Osteoblast (primary cell): ENCODE results near the gene AKR1C2.

GRCh38 chr10:4826411-4827151 is 574 bp downstream of the AKR1E2 start:
- CAGE, long polyA plus RNA, result no peak
- RRBS, result 2% methylated on average over 13 of the region's 44 CpGs

- CAGE, long polyA plus RNA, result no peak
- RRBS, result no CpG with 5 or more reads among the region's 12 CpGs
Measured at GRCh38 chr10:4849417-4850105, 23.6 kb downstream of the AKR1E2 start.

GRCh38 chr10:4868036-4868825 is 42.2 kb downstream of the AKR1E2 start:
- CAGE, long polyA plus RNA, result no peak
- RRBS, result no CpG with 5 or more reads among the region's 4 CpGs

DNA sequence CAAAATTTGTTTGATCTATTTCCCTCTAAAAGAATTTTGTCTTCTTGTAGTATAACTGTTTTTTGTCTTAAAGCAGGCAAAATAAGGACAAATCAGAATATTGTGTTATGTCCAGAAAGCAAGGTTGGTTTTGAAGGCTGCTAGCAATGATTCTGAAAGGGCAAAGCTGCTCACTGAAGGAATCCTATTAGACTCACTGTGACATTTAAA is 61.1 kb upstream of the AKR1C1 start:
- CAGE, long polyA plus RNA, result no peak

- CAGE, long polyA plus RNA, result no peak
- RRBS, result no CpG with 5 or more reads among the region's 1 CpG
Measured at GRCh38 chr10:4957297-4957496, 6.0 kb upstream of the AKR1C1 start.

GRCh38 chr10:5003416-5004089 is at the start of gene AKR1C2:
AKR1C2 (minus strand) TSS chr10:5003857.
- CAGE, long polyA plus RNA, result start-site peak on the minus strand at chr10:5003856-5003864, 149 and 106 reads in 2 replicates
- RRBS, result no CpG with 5 or more reads among the region's 8 CpGs

DNA sequence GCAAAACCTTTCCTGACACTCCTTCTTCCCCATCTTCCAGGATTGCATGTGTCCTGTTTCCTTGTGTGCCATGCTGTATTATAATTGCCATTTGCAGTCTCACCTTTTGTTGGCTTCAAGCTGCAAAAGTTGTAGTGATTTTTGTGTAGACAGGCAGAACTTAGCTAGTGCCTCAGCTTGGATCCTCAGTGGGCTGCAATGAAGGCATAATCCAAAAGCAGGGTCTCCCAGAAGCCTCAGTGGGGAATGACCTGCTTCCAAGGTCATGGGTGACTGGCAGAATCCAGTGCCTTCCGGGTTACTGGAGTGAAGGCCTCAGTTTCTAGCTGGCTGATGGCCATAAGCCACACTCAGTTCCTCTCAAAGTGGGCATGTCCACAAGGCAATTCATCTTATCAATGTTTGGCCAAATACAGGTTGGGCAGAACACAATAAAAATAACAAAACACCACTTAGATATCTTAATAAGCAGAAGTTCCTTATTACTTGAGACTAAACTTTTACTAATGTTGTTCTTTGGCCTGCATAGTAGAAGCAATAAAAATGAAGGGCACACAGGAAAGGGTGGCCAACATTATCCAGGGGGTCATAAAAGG is 19.4 kb upstream of the AKR1C2 start:
- CAGE, long polyA plus RNA, result no peak
- RRBS, result no CpG with 5 or more reads among the region's 1 CpG

DNA sequence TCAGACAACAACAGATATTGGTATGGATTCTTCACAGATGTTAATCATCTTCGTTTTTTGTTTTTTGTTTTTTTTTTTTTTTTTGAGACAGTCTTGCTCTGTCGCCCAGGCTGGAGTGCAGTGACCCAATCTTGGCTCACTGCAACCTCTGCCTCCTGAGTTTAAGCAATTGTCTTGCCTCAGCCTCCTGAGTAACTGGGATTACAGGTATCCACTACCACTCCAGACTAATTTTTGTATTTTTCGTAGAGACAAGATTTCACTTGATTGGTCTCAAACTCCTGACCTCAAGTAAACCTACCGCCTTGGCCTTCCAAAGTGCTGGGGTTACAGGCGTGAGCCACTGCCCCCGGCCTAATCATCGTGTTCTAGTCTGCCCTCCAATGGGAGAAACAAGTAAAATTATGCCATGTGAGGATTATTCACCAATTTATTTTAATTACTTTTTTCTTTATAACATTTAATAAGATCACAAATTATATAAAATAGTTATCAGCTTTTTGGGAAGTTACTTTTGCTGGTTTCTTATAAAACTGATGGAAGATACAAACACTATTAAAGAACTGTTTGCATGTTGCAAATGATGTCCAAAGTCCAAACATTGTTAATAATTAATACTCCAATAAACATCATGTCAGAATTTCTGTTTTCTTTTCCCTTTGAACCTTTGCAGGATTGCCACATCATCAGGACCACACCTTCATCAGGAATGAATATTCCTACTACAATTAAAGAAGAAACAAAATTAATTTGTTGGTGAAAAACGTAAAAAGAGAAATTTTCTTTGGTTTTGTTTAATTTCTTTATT is 877 bp upstream of the AKR1C4 start:
- CAGE, long polyA plus RNA, result no peak
- RRBS, result no CpG with 5 or more reads among the region's 8 CpGs

- CAGE, long polyA plus RNA, result no peak
- RRBS, result no CpG with 5 or more reads among the region's 5 CpGs
Measured at GRCh38 chr10:5233957-5234586, 37.4 kb downstream of the AKR1C4 start.

- CAGE, long polyA plus RNA, result no peak
- RRBS, result no CpG with 5 or more reads among the region's 3 CpGs
Measured at GRCh38 chr10:5403532-5403789, 1.2 kb downstream of the TUBAL3 start.

- CAGE, long polyA plus RNA, result no peak
- RRBS, result no CpG with 5 or more reads among the region's 16 CpGs
Measured at GRCh38 chr10:5416875-5417512, 4.6 kb downstream of the NET1 start.

DNA sequence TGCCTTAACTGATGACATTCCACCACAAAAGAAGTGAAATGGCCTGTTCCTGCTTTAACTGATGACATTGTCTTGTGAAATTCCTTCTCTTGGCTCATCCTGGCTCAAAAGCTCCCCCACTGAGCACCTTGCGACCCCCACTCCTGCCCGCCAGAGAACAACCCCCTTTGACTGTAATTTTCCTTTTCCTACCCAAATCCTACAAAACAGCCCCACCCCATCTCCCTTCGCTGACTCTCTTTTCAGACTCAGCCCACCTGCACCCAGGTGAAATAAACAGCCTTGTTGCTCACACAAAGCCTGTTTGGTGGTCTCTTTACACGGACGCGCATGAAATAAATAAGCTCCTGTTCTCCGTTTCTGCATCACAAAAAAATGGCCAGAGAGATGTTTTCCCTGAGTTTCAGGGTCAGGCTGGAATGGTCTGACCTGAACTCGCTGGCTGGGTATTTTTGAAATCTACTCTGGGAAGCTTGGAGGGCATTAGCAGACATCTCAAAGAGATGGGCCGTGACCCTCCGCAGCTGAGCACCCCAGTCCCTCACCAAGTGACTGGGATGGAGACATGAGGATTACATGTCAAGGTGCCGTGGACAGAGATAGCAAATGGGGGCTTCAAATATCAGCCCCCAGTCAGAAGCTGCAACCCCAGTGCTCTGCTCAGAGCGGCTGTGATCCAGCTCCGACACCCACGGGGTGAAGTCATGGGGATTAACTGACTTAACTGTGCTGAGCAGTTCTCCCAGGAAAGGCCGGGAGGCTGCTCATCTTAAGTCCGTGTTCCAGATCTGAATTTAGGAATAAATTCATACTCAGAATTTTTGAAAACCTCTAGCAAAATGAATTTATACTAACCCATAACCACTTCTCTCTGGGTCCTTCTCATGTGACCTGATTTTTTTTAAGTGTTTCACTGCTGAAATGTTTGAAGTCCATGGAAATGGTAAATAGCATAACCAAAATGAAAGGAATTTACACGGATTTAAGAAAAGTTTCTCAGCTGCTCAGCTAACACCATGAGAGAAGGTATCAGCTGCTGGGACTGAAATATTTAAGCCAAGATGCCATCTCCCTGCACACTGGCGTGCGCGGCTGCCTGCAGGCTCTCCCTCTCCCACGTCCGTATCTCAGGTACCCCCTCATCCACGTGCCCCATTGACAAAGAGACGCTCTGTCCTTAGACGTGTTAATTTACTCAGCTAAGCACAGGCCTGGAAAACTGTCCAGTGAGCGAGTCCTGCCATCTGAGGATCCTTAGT is 22.3 kb downstream of the CALML5 start:
- CAGE, long polyA plus RNA, result no peak
- RRBS, result no CpG with 5 or more reads among the region's 26 CpGs

- CAGE, long polyA plus RNA, result no peak
- RRBS, result 91% methylated on average over 3 of the region's 11 CpGs
Measured at GRCh38 chr10:5509450-5509950, 10.1 kb upstream of the CALML5 start.

GRCh38 chr10:5550734-5551551 is 26.2 kb downstream of the CALML3 start:
- CAGE, long polyA plus RNA, result no peak
- RRBS, result no CpG with 5 or more reads among the region's 16 CpGs

DNA sequence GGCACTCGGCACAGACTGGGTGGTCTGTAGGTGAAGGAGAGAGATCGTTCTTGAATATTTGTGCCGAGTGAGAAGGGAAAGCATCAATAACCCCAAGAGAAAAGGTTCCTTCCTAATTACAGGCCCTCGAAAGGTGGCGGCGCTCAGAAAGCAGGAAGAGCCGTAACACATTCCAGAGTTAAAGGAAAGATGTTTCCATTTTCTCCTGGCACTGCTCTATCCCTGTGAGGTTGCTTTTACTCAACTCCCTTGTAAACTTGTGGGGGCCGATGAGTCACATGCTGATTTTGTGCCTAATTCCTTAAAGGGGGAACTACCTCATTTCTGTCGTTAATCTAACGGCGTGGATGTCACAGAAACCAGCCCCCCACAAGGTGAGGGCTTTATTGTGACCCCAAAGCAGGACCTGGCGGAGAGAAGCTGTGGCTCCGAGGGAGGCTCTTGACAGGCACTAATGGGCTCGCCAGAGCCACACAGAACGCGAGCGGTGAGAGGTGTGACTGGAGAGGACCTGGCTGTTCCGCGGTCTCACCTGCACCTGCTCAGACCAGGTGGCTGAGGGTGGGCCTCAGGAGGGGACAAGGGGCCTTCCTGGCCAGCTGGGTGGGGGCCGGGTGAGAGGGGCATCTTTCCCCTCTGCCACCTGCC is 50.7 kb downstream of the CALML3 start:
- CAGE, long polyA plus RNA, result no peak
- RRBS, result 65% methylated on average over 1 of the region's 20 CpGs

GRCh38 chr10:5620091-5620744 is 46.2 kb downstream of the ASB13 start:
- CAGE, long polyA plus RNA, result no peak
- RRBS, result 10% methylated on average over 5 of the region's 16 CpGs

DNA sequence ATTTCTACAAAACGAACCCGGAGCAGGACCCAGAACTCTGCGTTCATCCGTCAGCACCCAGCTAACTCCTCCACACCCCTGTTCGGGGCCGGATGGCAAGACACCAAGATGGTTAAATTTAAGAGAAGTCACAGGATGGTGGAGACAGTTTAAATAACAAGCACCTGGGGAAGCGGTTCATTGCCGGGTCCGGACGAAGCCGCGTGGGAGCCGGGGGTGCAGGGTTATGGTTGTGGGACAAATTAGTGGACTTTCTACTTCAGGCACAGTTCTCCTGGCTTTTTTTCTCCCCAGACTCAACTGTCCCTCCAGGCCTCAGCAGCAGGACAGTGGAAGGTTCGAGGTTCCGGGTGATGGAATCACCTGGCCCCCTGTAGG is 45.4 kb downstream of the ASB13 start:
- CAGE, long polyA plus RNA, result no peak
- RRBS, result 89% methylated on average over 7 of the region's 15 CpGs

GRCh38 chr10:5628011-5628870 is 38.2 kb downstream of the ASB13 start:
- CAGE, long polyA plus RNA, result no peak
- RRBS, result no CpG with 5 or more reads among the region's 17 CpGs

- CAGE, long polyA plus RNA, result no peak
- RRBS, result no CpG with 5 or more reads among the region's 16 CpGs
Measured at GRCh38 chr10:5645164-5645908, 21.1 kb downstream of the ASB13 start.

DNA sequence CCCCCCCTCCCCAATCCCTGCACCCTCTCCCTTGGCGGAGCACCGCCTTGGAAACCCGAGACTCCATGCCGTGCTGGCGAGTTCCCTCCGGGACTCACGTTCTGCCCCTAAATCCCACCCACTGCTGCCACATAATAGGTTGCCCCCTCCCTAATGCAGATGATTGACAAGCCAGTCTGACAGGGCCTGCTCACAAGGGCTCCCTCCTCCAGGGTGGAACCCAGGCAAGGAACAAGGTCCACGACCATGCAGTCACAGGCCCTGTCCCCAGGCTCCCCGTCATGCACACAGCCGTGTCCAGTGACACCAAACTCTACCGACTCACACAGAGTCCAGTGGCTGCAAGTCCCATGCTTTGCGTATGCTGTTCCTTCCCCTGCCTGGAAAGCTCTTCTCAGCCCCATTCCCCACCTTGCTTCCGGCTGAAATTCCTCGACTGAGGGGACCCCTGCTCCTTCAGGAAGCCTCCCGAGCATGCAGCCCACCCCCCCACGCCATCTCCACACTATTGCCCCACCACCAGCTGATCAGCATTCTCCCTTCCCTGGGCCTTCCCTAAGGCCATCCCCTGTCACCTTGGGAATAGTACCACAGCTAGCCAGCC is 7.1 kb downstream of the ASB13 start:
- CAGE, long polyA plus RNA, result no peak
- RRBS, result no CpG with 5 or more reads among the region's 16 CpGs